Measurements from ENCODE around the gene TRIP11.

DNA sequence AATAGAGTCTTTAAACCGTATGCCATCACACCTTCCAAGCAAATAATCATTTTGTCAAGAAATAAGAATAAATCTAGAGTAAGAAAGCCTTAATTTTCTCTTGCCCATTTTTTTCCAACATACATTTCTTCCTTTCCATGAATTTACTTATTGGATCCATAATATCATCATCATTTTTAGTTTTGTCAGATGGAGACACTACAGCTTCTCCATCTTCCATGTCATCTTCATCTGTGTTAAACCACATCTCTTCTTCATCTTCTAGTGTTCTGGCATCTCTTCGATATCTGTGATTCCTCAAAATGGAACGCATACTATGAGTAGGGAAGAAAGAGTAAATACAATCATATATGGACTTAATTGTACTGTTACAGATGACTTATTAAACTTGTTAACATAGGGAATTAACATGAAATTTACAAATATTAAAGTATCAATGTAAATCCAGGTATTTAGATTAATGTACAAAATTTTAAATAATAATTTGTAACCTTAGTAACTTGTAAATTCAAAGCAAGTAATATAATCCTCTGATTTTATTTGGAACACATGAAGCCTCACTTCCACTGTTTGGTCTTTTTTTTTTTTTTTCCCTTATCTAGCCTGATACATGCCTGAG, 44.4 kb upstream of the CCDC88C start:
- PRO-cap, result no peak
- RAMPAGE, long total RNA, 2 experiments, result no peak in any of the 2 experiments

- PRO-cap, result no peak
- RAMPAGE, long total RNA, 2 experiments, result no peak in any of the 2 experiments
These were observed 24.8 kb downstream of the PPP4R3A start for GRCh38 chr14:91485180-91485808.

DNA sequence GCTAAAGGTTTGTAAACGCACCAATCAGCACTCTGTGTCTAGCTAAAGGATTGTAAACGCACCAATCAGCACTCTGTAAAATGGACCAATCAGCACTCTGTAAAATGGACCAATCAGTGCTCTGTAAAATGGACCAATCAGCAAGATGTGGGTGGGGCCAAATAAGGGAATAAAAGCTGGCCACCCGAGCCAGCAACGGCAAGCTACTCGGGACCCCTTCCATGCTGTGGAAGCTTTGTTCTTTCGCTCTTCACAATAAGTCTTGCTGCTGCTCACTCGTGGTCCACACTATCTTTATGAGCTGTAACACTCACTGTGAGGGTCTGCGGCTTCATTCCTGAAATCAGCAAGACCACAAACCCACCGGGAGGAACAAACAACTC, 63.5 kb downstream of the CATSPERB start:
- PRO-cap, result no peak
- RAMPAGE, long total RNA, 2 experiments, result no peak in any of the 2 experiments

DNA sequence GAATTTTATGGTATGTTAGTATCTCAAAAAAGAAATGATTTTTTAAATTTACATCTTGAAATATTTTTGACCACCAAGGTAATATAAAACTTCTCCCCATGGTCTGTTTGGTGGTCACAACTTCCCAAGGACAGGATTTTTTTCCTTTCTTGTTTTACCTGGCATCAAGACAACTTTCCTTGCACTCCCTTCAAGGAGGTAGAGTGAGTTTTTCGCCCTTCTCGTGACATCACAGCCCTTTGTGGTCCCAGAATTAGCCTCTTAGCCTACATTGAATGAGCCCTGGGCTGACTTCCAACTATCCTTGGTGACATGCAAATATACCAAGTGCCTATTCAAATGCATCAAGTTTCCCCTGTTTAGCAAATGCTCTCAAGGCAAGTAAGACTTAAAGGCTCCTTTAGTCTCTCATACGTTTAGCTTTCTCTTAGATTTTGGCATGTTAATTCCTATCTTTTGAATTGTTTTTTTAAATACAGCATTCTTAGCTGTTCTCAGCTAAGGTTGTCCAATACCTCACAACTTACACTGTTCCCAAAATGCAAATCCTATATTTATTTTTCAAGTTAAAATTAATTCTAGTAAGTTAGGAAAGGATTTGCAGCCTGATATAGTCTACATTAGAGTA, 36.5 kb downstream of the TC2N start:
- PRO-cap, result no peak
- RAMPAGE, long total RNA, 2 experiments, result no peak in any of the 2 experiments

- PRO-cap, result no peak
- RAMPAGE, long total RNA, 2 experiments, result no peak in any of the 2 experiments
These were observed 512 bp downstream of the TC2N start for GRCh38 chr14:91866726-91867321.

GRCh38 chr14:91919809-91920211, 27.7 kb downstream of the FBLN5 start:
- PRO-cap, result unidirectional peak, minus-strand start at chr14:91920000
- RAMPAGE, long total RNA, 2 experiments, result no peak in any of the 2 experiments

DNA sequence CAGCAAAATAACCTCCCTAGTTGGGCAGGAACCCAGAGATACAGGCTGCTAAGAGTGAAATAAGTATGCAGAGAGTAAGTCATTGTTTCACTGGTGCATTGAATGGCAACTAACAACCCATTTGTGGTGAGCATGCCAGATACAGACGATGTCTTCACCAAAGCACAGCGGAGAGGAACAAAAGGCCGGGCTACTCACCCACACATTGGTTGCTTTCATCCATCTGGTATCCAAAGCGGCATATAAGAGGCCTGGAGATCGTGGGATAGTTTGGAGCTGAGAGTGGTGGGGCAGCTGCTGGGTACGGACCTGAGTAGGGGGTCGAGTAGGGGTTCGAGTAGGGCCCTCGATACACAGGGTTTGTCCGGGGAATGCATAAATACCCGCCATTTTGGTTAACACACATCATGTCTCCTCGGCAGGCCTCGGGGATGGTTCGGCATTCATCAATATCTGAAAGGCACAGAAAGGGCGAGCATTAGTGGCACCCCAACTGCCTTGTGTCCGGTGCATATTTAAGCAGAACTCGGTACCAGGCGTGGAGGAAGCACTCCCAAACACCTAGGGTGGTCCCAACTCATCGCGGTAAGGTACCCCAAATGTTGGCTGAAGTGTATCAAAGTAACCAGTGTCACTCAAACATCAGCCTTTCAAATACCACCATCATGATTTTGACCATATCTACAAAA, 10.6 kb downstream of the FBLN5 start:
- PRO-cap, result no peak
- RAMPAGE, long total RNA, 2 experiments, result no peak in any of the 2 experiments

GRCh38 chr14:91946587-91946891, 955 bp downstream of the FBLN5 start:
- PRO-cap, result no peak
- RAMPAGE, long total RNA, 2 experiments, result no peak in any of the 2 experiments

- PRO-cap, result bidirectional peak, plus-strand start at chr14:92039512, minus-strand start at chr14:92039482
- RAMPAGE, long total RNA, 2 experiments, result no peak in any of the 2 experiments
These were observed 595 bp downstream of the TRIP11 start for GRCh38 chr14:92038975-92039953.

- PRO-cap, result bidirectional peak, plus-strand start at chr14:92040192, minus-strand start at chr14:92040059
- RAMPAGE, long total RNA, 2 experiments, result start-site peak on the minus strand in 2 of 2 experiments, at chr14:92040033-92040061 at its widest, 204 to 1,008 reads per replicate
These were observed at the start of gene TRIP11 for GRCh38 chr14:92039954-92040613. Gene TRIP11 (minus strand): TSS chr14:92040059.

GRCh38 chr14:92128678-92129145, 6.9 kb downstream of the CPSF2 start:
- PRO-cap, result no peak
- RAMPAGE, long total RNA, 2 experiments, result no peak in any of the 2 experiments

DNA sequence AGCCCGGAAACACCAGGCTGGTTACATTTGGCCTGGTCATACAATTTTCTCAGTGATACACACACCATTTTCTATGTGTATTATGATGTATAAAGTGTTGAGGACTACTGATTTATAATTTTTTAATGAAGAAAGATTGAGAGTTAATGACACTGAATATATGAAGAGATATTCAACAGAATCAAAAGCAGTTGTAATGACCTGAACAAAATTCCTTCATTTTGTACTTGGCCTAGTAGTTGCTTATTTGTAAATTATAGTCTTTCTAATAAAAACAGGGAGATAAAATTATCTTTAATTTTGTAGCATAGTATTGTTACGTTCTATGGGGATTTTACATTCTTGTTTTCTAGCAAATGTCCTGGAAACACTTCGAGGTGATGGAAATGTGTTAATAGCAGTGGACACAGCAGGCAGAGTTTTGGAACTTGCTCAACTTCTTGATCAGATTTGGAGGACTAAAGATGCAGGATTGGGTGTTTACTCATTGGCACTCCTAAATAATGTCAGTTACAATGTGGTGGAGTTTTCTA, 20.1 kb downstream of the CPSF2 start:
- PRO-cap, result no peak
- RAMPAGE, long total RNA, 2 experiments, result no peak in any of the 2 experiments

DNA sequence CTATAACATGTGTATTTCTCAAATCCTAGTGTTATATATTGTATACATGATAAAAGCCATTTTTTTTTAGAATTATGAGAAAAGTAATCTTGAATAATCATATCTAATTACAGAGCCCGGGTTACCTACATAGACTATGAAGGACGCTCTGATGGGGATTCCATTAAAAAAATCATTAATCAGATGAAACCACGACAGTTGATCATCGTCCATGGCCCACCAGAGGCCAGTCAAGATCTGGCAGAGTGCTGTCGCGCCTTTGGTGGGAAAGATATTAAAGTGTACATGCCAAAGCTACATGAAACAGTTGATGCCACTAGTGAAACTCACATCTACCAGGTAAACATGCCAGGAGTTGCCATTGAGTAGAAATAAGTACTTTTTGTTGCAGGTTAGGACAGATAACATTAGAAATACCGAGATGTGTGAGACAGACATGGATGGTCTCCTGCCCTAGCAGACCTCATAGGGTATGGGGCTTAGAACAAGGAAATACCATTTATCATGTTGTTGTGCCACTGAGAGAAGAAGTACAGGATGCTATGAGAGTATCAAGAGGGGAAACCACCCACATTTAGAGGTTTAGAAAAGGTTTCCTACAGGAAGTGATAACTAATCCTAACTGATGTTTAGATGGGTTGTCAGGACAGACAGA, 35.9 kb downstream of the CPSF2 start:
- PRO-cap, result no peak
- RAMPAGE, long total RNA, 2 experiments, result no peak in any of the 2 experiments

DNA sequence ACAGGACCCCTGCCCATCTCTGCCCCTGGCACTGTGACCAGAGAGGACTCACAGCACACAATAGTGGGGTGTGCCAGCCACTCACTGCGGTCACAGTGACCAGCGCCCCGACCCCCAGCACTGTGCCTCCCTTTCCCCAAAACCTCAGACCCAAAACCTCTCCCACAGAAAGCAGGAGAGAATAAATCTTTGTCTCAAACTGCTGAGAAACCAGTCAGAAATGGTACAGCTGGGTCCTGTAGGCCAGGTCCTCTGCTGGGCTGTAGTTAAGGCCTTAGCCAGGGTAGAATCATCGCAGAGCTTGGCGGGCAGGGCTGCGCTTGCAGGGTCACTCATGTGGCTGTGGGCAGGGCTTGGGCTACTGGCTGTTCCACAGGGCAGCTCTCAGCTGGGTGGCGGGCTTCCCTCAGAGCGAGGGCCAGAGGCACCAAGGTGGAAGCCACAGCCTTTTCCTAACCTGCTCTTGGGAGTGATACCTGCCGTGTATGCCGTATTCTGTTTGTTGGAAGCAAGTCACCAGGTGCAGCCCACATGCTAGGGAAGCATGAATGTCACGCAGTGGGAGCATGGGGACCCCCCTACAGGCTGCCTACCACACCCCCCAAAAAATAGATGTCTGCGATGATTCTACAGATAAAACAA, 69.9 kb upstream of the RIN3 start:
- PRO-cap, result no peak
- RAMPAGE, long total RNA, 2 experiments, result no peak in any of the 2 experiments

DNA sequence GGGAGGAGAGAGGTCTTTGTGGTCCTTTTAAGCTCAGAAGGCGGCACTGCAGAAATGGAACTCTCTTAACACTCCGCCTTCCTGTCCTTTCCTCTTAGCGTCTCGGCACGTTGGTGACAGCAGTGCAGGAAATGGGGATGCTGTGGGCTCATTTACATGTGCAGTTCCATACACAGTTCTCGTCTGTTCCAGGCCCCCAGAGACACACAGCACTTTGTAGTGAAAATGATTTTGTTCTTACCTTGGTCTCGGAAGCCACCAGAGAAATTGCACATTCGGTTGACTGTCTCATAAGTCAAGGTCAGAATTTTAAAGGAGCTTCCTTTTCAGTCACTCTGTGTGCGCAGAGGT, 50.4 kb upstream of the RIN3 start:
- PRO-cap, result no peak
- RAMPAGE, long total RNA, 2 experiments, result no peak in any of the 2 experiments

GRCh38 chr14:92490142-92490907, 23.3 kb upstream of the RIN3 start:
- PRO-cap, result no peak
- RAMPAGE, long total RNA, 2 experiments, result no peak in any of the 2 experiments

DNA sequence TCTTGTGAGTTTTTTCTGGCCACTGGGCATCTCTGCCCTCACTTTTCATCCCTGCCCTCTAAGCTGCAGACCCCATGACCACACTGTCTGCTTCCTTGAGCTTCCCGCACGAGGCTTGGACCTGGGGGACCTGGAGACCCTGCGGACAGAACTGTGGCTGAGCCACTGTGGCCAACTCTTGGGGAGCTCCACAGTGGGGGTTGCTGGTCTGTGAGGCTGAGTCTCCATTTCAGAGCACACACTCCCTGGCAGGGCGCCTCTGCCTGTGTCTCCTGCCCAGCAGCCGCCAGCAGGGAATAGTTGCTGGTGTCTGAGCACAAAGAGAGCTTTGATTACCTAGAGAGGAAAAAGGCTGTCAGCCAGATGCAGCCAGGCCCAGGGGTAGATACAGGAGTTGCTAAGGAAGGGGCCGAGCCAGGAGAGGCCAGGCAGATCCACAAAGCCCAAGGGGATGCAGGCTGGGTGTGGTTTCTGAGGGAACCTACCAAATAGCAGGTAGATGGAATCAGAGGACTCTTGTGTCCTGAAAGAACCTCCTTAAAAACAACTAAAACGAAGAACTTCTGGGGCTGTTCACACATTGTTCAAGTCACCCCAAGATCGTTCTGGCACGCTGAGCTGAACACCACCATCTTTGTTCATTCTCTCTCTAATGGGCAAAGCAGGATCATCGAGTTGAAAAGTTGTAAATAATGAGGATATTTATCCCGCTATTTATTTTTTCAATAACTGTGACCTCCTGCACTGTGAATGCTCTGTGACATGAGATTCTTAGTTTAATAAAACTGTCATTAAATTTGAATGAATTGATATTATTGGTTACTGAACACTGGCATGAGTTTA, 12.8 kb upstream of the RIN3 start:
- PRO-cap, result no peak
- RAMPAGE, long total RNA, 2 experiments, result no peak in any of the 2 experiments

DNA sequence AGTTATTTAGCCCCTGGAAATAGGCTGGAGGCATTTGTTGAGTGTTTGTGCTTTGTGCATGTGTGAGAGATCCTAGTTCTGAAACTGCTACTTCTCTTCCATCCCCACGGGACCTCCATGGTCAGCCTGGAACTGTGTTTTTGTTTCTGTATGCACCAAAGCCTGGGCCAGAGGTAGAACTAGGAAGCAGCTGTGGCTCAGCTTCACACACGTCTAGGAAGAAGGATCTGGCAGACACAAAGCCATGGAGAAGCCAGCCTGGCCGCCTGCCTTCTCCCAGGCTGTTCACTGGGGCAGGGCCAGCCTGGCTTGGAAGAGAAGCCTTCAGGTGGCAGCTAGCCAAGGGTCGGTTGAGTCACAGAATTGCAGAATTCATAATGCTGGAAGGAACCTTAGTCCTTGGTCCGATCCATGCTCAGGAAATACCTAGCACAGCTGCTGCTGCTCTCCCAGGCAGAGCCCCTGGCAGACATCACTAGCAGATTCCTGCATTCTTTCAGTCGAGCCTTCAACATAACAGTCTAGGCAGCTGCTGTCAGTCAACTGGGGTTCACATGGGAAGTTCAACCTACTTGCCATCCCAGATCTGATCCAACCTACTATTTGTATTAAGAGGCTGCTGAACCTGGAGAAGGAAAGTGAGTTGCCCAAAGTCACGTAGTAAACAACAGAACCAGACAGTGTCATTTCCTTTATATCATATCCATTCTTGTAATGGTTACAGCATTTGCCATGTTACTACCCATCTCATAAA, 27.1 kb downstream of the RIN3 start:
- PRO-cap, result no peak
- RAMPAGE, long total RNA, 2 experiments, result no peak in any of the 2 experiments

- PRO-cap, result no peak
- RAMPAGE, long total RNA, 2 experiments, result no peak in any of the 2 experiments
These were observed 42.4 kb downstream of the RIN3 start for GRCh38 chr14:92555516-92556763.

GRCh38 chr14:92560450-92560821, 46.9 kb downstream of the RIN3 start:
- PRO-cap, result no peak
- RAMPAGE, long total RNA, 2 experiments, result no peak in any of the 2 experiments